ENCODE measurements around a stretch of chr15.

DNA sequence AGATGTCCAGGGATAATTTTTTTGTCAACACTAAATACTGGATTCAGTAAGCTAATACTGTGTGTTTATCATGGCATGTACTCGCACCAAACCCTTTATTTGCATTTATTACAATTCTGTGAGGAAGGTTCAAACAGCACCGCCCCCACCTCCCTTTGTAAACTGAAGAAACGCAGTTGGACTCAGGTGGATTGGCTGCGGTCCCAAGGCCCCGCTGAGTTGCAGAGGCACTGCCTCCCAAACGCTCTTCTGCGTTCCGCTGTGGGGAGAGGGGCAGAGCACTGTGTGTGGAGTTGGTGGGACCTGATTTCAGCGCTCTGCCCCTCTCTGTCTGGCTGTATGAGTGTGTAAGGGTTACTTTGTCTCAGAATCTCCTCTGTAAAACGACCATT lies 1.2 kb downstream of the RCCD1 start:
- PRO-cap: no peak

DNA sequence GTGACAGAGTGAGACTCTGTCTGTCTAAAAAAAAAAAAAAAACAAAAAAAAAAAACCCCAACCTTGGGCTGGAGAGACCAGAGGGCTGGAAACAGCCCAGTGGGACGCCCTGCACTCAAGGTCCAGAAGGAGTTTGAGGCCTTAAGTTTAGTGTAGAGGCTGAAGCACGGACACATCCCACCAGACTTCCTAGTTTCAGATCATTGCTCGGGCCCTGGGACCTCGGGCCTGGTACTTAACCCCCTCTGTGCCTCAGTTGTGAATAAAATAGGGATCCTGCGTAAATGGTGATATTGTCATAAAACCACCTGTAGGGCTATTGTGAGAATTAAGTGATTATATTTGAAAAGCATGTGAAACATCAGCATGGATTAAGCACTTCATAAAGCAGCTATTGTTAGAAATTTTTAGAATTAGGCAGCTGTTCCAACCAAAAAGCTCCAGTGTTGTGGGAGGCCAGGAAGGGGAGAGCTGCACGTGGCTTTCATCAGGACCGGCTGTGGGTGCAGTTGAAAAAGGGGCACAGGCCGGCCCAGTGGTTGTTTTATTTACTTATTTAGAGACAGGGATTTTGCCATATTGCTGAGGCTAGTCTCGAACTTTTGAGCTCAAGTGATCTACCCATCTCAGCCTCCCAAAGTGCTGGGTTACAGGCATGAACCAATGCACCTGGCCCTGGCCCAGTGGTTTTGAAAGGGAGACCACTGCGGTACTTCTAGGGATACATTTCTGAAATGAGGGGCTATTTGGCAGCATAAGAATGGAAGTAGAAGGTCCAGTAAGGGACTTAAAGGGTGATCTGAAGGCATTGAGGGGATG lies 4.4 kb downstream of the RCCD1 start:
- PRO-cap: no peak

DNA sequence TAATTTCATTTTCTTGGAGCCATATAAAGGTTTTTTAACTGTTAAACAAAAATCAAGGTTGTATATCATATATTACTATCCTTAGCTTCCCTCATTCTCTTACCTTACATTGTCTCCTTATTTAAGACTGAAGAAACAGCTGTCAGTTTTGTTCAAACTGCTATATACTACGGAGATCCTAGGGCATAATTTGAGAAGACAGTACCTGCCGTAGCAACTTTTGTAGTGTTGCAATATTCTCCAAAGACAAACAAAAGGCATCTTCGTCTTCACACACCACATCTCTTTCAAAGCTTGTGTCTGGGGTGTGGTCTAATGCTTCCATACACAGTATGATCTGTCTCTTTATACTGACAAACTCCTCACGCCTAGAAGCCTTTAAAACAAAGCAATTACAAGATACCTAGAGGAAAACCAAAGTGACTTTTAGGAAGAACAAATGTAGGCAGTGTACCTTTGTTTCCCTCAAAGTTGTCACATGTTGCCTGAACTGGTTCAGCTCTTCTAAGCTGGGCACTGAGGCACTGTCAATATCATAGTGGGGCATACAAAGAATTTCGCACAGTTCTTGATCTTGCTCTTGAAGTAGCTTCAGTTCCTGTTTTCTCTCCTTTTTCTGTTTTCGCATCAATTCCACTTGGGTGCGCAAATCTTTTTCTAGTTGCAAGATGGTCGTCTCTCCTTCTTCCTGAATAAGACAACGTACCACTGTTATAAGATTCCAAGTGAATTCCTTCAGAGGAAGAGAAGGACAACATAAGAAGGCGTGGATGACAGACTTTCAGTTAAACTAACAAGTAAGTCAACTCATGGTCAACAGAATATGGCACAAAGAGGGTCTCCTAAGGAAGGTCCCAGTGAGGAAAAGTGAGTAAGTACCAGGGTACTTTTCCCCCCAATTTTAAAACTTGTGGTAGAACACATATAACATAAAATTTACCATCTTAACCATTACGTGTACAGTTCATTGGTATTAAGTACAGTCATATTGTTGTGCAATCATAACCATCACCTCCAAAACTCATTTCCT lies 12.7 kb downstream of the PRC1 start:
- PRO-cap: no peak

DNA sequence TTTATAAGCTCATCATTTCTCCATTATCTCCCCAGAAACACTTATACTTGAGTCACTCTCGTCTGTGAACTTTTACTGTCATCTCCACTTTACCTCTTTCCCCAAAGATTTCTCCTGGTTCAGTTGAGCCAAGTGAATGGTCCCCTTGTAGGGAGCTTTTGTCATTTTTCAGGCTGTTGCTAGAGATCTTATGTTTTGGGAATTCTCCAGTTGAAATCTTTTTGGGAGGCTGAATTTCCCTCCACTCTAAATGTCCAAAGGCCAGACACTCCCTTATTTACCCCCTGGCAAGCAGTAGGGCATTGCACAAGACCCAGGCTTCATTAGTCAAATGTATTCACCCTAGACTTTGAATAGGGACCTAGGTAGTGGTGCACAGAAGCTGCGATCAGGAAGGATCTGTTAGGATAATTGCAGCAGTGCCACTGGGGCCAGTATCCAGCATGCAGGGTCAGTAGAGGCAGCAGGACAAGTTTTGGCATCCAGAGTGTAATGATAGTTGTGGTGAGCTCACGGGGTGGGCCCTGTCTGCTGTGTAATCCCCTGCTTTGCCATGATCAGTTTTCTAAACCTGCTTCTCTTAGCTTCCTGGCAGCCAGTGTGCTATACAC lies 356.5 kb upstream of the SLCO3A1 start:
- PRO-cap: no peak

GRCh38 chr15:91857168-91858282 lies 4.0 kb downstream of the SLCO3A1 start:
- PRO-cap: no peak

GRCh38 chr15:91946503-91947234 lies 93.2 kb downstream of the SLCO3A1 start:
- PRO-cap: no peak

DNA sequence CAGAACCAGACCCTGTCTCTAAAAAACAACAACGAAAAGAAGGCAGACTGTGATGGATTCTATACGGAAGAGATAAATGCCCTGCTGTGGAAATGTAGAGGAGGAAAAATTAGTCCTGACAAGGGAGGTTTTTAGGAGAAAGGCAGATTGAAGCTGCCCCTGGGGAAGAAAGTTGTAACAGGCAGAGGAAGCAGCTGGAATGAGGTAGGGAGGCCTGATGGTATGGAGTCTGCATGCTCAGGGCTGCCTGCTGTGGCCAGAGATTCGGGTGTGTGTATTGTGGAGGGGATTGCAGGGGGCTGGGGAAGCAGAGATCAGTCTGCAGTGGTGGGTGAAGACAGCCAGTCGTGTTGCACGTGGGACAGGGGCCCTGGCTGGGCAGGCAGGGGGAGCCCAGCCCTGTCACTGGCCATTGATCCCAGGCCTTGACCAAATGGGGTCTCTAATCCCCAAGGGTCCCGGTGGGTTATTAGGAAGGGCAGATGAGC lies 96.5 kb downstream of the SLCO3A1 start:
- PRO-cap: no peak

GRCh38 chr15:92011692-92012193 lies 158.2 kb downstream of the SLCO3A1 start:
- PRO-cap: no peak

- PRO-cap: no peak
Observed at GRCh38 chr15:92510246-92510753, 116.6 kb downstream of the ST8SIA2 start.

GRCh38 chr15:92638584-92639643 lies 16.7 kb downstream of the FAM174B start:
- PRO-cap: no peak

DNA sequence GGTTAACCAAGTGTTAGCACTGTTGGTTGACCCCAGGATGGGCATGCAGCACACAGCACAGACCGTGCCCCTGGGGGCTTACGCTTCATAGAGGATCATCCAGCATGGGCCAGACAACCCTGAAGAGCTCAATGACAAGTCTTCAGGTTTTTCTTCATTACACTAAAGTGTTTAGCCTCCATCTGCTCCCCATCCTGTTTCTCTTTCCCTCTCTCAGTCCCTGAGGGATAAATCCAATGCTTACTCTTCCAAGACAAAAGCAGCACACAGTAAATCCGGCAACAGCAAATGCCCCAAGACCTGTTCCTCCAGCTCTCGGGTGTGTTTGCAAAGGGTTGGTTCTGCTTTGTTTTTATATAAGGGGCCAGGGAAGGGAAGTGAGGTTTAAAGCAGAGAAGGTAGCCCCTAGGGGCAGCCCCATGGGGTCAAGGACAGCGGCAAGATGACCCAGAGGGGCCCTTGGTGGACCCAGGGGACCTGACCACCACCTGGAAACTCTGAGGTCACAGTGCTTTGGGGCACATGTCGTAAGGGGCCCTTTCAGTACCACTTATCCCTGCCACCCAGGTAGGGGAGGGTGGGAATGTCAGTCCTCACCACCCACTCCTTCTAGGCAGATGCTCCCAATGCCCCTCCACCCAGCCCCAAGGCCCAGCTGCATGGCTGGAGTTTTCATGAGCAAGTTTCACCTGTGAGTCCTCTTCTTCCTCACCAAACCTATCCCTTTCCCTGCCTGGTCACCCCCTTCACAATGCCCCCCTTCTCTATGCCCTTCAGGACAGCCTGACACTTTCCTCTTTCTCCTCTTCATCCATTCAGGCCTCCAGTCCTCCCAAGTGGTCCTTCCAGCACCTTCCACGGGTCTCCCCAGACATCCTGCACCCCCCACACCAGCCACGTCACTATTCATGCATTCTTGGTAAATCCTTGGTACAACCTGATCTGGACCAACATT lies 10.0 kb downstream of the FAM174B start:
- PRO-cap: no peak

DNA sequence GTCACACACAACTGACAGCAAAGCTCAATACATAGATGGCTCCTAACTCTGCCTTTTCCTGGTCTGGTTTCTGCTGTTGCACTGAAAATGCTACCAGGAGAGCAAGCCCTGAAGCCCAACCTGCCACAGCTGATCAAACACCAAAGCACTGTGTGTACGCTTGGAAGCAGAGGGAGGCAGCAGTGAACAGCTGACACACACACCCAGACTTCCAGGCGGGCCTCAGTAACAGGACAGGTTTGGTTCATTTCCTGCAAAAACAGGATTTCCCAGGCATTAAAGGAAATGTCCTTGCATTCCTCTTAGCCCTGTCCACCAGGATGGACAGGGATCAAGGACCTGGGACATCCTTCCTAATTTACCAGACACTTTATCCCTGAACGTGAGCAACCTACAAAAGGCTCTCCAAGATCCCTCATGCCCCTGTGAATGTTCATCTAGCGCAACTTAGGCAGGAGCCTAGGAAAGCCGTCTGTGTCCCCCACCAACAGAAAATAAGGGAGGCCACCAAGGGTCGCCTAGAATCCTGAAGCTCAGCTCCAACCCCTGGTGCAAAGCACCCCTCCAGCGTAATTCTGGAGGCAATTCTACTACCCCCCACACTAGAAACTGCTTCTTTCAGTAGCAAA lies 1.3 kb downstream of the FAM174B start:
- PRO-cap: no peak

- PRO-cap: no peak
Observed at GRCh38 chr15:92677898-92678509, 22.4 kb upstream of the FAM174B start.

DNA sequence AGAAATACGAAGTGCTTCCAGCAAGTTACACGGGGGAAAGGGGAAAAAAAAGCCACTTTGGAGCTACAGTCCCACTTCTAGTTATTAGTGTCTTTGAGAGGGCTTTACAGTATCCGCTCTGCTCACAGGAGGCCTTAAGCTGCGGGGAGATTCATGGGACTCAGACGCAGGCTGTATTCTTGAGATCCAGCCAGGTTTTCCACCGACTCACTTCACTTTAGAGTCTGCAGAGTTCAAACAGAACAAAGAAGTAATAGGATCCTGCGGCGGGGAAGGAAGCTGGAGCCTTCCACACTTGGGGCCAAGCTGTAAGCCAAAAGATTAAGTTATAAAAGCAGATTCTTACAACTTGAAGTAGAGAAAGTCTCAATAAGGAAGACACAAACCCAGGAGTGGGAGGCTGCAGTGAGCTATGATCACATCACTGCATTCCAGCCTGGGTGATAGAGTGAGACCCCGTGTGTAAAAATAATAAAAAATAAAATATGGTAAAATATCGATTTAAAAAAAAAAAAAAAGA lies 60.2 kb upstream of the FAM174B start:
- PRO-cap: no peak

DNA sequence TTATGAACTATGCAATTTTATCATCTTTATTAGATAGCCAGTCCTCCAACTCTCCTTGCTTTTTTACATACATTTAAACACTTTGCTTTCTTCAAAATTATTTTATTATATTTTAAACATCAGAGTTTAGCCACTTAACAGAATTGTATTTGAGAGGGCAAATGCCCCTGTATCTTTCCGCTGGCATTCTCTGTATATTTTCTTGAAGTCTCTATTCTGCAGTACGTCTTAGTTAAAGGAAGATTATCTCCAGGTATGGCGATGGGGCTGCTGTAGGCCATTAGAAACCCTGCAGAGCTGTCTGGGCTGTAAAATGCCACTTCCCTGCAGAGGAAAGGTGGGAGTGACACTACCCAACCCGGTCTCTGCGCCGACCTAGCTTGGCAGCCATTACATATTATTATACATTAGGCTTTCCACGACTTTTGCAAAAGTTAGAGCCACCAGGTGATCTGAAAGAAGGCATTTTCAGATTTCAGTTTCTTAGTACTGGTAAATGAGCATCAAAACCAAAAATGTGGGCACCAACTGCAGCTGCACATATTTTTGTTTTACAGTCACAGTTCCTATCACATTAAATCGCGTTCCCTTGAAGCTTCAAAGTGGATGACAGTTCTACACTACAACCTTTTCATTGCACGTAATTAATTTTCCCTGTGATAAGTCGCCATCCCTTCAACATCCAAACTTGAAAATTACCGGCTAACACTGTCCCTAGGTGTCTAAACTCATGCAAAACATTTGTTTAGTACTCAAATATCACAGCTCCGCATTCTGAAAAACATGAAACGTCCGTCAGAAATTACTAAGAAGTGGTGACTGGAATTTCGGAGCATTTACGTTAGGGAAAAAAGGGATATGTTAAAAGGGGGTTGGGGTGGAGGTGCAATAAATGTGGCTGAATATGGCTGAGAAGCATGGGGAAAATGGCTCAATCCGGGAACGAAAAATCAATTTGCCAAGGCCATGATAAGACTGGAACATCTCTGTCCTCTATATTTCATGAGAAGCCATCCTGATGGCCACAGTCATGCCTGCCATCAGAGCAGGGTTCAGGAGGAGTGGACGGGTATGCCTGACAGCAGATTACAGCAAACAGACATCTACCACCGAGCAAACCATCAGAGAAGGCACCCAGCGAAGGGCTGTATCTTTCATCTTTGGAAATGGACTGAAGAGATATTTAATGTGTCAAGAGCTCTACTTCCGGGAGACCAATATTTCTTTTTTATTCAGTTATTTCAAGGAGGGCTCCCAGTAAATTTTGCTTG lies 81.3 kb upstream of the CHD2 start:
- PRO-cap: no peak

DNA sequence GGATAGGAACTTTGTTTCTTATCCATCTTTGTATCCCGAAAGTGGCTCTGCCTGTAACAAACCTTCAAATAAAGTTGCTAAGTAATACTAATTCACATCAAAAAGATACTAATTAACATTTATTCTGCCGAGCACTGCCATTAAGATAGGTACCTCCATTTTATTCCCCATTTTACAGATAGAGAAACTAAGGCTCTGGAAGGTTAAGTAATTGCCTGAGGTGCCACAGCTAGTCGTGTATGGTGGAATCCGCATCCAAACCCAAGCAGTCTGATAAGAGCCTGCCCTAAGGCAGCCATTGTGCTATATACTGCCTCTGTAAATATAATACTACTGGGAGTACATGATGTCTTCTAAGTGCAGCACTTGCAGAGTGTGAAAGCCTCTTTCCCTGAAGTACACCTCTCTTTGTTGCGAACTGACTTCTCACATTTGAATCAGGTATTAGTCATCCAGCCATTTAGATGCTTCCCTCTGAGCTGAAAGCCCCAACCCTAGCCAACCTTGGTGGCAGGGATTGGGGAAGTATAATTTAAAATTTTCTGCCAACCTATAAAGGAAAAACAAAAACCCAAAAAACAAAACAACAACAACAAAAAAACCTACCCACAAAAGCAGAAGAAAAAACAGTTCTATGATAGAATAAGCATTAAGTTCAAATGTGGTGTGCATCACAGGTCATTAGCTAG lies 78.5 kb upstream of the CHD2 start:
- PRO-cap: no peak

- PRO-cap: no peak
Observed at GRCh38 chr15:92869176-92869671, 30.9 kb upstream of the CHD2 start.

DNA sequence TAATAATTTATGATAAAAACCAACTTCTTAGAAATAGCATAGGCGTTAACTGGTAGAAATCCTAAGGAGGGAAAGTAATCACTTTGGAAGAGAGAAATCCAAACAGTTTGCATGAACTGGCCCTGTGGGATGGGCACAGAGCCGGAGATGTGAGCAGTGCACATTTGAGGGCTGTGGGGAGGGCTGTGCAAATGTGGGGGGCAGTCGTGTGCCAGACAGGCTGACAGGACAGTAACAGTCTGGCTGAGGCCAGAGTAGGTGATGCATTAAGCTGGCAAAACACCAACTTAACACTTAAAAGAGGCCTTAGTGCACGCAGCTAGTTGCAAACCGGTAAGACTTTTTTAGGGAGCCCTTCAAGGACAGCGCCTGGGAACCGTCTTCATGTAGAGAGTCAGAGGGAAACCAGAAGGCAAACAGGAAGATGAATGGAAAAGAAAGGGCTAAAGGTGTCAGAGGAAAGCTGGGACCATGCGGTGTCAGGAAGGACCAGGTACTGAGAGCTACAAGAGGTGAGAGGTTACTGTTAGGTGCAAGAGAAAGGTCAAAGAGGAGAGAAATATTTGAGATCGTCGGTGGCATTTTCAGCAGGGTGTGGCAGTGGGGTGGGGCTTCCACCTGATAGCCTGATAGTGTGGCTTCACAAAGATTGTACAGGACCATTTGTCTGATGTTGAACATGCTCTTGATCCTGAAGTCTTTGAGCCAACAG lies 30.1 kb upstream of the CHD2 start:
- PRO-cap: no peak

GRCh38 chr15:92910346-92911169 lies 10.4 kb downstream of the CHD2 start:
- PRO-cap: no peak

GRCh38 chr15:92985362-92985885 lies 85.3 kb downstream of the CHD2 start:
- PRO-cap: no peak